ENCODE measurements around a stretch of chr11.

- RRBS = no CpG with 5 or more reads among the region's 6 CpGs
Measured at GRCh38 chr11:125938717-125939389, 7.0 kb upstream of the VSIG10L2 start.

DNA sequence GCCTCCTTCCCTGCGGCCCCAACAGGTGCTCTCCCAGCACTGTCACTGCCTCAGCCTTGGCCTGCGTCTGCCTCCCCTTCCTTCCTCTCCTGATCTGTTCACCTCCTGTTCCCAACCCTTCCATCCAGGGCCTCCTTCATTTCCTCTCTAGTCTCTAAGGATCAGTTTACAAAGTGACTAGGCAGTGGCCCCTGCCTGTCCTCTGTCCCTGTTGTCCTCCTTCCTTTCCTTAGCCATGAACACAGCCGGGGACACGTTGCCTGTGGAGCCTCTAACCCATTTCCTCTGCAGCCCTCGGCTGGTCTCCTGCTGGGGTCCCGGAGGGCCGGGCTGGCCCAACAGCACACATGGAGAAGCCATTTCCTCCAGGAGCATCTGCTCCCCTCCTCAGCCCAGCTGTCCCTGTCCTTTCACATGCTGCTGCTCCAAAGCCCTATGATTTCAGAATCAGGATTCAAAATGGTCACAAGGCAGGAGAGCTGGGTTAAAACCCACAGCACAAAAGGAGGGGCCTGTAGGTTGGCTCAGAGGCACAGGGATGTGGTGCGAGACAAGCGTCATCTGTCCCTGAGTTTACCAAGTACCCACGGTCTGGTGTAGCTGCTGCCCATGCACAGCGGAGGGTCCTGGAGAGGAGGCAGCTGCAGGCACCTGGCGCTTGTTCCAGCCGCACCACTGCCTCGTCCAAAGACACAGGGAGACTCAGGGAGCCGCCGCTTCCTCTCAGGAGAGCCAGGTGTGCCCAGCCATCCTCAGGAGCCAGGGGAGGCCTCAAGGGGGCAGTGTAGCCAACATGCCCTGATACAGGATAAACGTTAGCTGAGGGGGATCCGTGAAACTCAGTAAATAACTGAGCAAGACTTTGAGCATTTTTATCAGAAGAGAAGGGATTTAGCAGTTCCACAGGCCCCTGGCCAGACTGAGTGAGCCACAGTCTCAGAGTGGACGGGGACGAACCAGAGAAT lies 4.1 kb upstream of the VSIG10L2 start:
- RRBS = 71% methylated on average over 4 of the region's 20 CpGs

GRCh38 chr11:125959782-125960760 lies 14.2 kb downstream of the VSIG10L2 start:
- RRBS = no CpG with 5 or more reads among the region's 18 CpGs

DNA sequence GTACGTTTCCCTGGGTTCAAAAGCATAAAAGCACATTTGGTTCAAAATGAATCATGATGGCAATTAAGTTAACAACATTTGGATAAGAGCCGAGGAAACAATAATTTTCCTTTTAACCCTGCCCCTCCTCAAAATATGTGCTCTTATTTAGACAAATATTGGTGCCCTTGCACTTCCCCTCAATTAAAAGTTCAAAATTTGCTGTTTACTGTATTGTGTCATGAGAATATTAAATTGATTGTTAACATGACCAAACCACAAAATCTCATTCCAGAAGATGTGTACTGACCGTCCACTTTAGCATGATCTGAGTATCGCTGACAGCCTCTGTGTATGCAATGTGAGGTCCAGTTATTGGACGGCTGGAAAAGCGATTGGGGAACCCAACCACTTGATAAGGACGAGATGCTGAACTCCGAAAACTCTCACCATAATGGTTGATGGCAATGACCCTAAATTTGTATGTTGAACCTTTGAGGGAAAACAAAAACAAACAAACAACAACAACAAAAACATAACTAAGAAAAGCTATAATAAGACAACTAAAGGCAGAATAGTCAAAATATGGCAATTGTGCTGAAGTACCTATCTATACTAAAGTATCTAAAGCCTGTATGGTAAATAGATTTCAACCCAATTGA lies 48.9 kb downstream of the VSIG10L2 start:
- RRBS = no CpG with 5 or more reads among the region's 8 CpGs

DNA sequence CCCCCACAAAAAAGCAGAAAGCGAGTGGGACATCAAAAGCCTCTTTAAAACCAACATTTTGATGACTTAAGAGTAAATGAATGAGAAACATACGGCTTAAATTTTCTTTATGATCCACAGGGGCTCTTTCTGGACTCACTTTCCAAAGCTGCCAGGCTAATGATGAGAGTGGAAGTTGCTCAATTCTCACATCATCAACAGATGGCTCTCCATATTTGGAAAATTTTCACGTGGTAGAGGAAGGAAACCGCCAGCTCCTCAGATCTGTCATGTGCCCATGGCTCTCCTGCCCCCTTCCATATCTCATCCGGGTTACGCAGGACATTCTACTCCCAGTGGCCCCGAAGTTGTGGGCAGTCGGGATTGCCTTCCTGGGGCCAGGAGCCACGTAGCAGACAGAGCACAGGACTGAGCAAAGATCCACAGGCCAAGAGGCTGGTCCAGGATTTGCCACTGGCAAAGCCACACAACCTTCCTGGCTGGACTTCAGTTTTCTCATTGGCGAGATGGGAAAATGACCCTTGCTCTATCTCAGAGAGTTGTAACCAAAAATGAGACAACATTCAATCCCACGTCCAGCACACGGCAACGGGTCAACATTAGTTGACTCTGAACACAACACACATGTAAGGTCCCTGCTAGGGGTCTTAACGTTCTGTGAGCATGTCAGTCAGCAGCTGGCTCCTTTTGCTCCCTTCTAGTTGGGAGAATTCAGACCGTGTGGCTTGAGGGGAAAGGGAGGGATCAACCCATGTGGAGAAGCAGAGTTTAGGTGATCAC lies 38.8 kb downstream of the RPUSD4 start:
- RRBS = no CpG with 5 or more reads among the region's 15 CpGs

GRCh38 chr11:126192117-126192738 lies 19.2 kb downstream of the RPUSD4 start:
- RRBS = no CpG with 5 or more reads among the region's 13 CpGs

- RRBS = no CpG with 5 or more reads among the region's 6 CpGs
Measured at GRCh38 chr11:126336139-126336477, 19.4 kb upstream of the ST3GAL4 start.

DNA sequence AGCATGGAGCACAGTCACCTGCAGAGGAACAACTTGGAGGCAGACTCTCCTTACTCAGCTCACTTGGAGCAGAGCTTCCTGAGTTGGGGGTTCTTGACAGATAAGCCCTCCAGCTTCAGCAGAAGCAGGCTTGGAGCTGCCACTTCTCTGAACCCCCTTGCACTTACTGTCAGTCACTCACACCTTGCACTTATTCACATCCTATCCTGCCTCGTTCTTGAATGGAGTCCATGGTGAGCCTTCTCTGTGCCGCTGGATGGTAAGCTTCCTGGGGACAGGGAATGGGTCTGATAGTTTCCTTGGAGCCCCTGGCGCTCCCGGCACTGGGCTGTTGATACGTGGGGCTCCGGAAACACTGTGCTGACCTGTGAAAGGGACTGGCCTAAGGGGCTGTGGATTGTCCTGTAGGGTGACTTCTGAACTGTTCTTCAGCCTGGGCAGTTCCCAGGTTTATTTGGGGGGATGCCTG lies 901 bp upstream of the ST3GAL4 start:
- RRBS = no CpG with 5 or more reads among the region's 6 CpGs

GRCh38 chr11:126366840-126367481 lies 11.5 kb downstream of the ST3GAL4 start:
- RRBS = no CpG with 5 or more reads among the region's 10 CpGs

DNA sequence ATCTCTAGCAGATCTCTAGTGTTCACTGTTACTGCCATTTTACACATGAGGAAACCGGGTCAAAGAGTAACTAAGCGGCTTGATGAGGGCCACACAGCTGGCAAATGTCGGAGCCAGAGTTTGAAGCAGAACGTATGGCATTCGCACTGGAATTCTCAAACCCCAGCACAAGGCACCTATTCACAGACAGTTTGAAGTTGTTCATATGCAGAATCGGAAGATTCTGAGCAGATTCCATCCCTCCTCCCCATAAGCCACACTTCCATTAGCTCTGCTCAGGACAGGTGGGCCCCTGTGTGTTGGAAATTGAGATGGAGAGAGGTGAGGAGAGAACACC lies 275.7 kb downstream of the ST3GAL4 start:
- RRBS = no CpG with 5 or more reads among the region's 6 CpGs

- RRBS = no CpG with 5 or more reads among the region's 6 CpGs
Measured at GRCh38 chr11:126658418-126659003, 303.0 kb downstream of the ST3GAL4 start.

- RRBS = no CpG with 5 or more reads among the region's 1 CpG
Measured at GRCh38 chr11:128161930-128162478, 425.4 kb downstream of the ETS1 start.

DNA sequence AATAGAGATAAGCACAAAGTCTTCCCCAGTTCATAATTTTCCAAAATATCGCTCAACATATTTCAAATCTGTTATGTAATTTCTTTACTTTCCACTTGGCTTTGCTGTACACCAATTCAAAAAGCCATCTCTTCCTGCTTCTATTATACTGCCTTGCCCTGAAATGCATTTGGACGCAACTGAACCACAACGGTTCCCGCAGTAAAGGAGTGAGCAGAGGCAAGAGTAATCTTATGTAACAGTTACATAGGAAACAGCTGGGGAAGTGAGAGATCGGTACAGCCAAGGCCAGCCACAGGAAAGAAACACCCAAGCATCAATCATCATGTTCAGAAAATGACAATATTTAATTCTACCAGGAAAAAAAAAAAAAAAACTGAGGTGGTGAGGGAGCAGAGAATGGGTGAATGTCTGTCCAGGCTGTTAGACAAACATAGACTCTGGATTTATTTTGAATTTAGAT lies 392.2 kb downstream of the ETS1 start:
- RRBS = no CpG with 5 or more reads among the region's 5 CpGs

DNA sequence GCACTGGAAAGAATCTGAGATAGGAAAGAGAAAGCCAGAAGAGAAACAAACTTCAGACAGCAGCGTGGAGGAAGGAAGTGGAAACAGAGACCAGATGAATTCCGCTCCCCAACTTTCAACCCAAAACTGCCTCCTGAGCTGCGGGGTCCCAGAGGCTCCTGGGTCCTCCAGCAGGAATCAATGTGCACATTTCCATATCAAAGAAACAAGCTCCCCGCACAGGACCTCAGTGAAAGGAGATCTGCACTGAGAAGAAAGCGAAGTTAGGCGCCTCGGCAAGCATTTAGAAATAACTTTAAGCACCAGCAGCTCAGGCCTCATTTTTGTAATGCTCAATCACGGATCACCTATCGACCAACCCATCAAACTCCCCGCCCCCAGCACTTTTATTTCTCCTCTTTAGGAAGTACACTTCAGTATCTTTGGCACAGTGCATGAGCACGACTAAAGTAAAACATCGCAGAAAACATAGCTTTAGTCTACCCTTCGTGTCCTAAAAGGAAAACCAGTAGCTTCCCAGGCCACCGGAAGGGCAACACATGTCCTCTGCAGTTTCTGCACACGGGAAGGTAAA lies 245.5 kb downstream of the ETS1 start:
- RRBS = no CpG with 5 or more reads among the region's 15 CpGs

DNA sequence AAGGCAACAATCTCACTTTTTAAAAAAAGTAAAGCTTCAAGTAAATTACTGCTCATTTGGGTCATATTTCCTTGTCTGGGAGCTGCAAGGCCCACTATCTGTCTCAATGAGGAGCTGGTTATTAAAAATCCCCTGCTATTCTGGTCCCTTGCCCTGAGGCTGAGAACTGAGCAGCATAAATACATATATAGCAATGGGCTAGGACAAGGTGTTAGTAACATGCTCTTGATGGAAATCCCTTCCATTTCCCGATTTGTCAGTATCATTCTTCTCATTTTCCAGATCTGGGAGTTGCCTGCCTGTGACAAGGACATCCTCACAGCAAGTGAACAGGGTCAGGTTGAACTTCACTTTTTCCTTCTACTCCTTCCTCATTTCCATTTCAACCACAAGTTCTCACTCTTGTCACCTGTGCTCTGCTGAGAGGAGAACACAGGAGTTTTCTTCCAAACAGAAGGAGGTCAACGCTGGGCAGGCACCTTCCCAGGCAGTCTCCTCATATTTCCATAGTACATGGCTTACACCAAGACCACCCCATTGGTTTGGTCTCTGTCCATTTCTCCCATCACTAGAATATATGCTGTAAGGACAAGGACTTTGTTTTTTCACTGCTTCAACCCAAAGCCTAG lies 119.1 kb downstream of the ETS1 start:
- RRBS = no CpG with 5 or more reads among the region's 2 CpGs

DNA sequence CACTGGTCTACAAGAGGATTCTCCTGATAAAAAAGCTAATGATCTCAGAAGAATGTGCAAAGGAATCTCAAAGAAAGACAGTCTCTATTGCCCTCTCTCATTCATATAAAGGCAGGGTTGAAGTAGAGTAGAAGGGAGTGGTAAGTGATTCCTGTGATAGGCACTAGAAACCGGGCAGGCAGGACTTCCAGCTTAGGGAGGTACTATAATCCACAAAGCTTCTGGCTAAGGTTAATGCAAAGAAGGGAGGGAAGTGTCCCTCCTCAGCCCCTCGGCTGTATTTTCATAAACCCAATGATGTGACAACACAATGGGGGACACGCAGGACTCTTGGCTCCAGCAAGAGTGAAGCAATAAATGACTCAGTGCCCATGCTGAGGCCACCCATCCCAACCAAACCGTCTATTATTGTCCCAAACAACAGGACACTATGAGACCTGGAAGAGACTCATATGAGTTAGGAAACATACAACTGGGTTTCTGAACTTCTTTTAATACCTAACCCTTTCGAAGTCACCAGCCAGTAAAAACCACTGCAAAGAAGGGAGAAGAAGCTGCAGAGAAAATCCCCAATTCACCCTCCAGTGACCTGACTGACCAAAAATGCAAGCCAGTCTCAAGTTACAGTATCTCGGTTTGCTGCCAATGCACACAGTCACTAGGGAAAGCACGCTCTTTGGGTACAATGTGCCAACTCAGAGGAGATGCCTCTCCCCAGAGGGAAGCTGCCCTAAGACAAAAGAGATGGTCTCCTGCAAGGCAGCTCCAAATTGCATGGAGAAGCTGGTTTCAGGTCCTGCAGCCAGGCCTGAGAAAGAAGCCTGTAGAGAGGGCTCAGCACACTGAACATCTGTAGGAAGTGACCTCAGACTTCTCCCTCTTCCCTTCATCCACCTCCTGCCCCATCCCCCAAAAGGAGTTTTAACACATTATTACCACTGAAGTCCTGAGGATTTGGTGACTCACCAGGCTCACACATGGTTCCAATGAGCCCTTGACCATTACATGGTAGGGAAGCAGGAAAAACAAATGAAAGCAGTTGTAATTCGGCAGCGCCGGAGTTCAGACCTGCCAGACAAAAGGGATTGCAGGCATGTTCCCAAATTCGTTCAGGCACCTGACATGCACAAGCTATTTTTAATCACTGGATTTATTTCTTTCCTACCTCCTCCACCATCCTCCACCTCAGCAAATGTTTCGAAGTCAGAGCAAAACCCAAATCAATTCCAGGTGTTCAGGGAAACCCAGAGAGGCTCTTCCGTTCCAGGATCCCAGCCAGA lies 90.3 kb downstream of the ETS1 start:
- RRBS = no CpG with 5 or more reads among the region's 13 CpGs

DNA sequence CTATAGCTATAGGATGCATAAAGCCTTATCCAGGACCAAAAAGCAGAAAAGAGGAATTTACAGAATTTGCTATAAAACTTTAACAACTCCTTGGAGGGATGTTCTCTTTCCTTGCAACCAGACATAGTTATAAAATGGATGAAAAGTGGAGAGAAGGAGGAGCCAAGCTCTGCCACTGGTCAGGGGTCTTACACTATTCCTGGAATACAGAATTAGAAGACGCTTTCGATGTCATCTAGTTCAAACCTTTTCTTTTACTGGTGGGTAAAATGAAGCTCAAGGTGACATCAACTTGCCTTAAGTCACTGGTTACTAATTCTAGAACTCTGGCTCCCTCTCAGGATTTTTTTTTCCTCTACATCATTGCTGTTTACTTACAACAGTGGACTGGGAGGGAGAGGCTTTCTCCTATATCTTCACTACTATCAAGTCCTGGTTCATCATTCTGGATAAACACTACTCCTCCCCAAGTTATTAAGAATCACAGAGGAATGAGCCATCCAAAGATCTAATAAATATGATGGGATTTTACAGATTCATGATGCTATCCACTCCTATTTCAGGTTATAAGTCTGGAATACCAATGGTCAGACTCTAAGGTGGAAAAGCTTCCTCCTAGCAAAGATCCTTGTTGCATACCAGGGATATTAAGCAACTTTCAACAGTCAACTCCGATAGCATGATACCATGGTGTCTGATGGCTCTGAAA lies 82.9 kb downstream of the ETS1 start:
- RRBS = no CpG with 5 or more reads among the region's 3 CpGs

GRCh38 chr11:128506899-128507931 lies 80.1 kb downstream of the ETS1 start:
- RRBS = no CpG with 5 or more reads among the region's 18 CpGs

- RRBS = no CpG with 5 or more reads among the region's 2 CpGs
Measured at GRCh38 chr11:128509870-128510564, 77.3 kb downstream of the ETS1 start.

DNA sequence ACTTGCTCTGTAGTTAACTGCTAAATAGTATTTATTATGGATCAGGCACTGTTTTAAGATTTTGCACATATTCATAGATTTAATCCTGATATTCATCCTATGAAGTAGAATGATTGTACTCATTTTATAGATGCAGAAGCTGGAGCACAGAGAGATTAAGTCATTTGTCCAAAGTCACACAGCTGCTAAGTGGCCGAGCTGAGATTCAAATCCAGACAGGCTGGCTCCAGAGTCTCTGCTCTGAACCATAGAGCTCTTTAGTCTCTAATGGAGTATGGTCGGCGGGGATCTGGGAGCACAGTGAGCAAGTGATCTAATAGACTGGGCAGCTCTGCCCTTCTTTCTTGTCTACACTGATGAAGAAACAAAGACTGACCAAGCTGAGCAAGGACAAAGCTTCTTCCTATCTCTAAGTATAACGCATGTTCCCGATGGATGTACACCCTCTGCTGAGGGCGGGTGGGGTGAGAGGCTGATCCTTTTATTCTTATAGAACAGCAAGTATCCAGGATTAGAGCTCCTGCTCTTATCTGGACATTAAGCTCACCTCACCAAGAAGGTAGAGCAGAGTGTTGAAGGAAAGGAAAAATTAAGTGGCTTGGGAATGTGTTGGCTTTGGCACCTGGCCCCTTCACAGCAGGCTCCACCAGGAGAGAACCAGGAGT lies 68.8 kb downstream of the ETS1 start:
- RRBS = no CpG with 5 or more reads among the region's 6 CpGs